ENCODE measurements around a stretch of chr9.

GRCh38 chr9:129138544-129138997 is 27.4 kb downstream of the PTPA start:
- RRBS = 40% methylated on average over 1 of the region's 17 CpGs

- RRBS = no CpG with 5 or more reads among the region's 17 CpGs
These were observed 32.0 kb downstream of the PTPA start for GRCh38 chr9:129142878-129143983.

- RRBS = no CpG with 5 or more reads among the region's 10 CpGs
These were observed 32.2 kb downstream of the IER5L start for GRCh38 chr9:129145703-129146326.

DNA sequence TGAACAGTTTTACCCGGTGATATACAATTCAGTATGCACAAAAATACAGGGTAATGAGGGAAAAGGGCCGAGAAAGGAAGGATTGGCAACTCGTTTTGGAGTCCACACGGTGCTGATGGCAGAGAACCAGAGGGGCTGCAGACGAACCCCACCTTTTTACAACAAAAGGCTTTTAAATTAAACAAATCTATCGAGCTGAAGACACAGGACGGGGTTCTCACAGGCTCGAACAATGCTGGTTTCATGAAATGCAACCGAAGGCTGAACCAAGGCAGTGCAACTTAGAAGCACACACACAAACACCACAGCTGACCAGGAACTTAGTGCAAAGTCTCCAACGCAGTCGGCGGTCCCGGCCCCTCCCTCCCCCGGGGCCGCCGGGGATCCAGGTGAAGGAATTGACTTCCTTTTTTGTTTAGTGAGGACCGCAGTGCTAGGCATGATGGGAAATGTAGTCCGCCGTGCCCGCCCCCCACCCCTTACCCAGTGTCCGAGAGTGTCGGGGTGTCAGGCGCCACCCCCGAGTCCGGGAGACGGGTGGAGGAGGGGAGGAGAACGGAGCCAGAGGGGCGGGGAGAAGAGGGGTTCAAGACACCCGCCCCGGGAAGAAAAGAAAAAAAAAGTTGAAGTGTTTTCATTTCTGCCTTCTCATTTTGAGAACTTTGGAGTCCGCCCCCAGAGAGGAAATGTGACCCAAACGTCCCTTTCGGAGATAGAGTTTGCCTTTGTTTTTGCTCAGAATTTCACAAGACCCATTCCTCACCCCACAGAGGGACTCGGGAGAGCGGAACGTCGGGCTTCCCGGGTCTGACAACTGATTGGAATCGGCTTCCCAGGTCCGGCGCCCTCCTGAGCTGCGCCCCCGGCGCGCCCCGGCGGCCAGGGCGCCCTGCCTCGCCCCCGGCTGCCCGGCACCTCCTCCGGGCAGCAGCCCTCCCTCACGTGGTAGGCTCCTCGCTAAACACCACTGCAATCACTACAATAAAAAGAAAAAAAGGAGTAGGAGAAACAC is 2.2 kb downstream of the IER5L start:
- RRBS = 5% methylated on average over 8 of the region's 54 CpGs

GRCh38 chr9:129178868-129179507 is 927 bp upstream of the IER5L start:
- RRBS = no CpG with 5 or more reads among the region's 19 CpGs

DNA sequence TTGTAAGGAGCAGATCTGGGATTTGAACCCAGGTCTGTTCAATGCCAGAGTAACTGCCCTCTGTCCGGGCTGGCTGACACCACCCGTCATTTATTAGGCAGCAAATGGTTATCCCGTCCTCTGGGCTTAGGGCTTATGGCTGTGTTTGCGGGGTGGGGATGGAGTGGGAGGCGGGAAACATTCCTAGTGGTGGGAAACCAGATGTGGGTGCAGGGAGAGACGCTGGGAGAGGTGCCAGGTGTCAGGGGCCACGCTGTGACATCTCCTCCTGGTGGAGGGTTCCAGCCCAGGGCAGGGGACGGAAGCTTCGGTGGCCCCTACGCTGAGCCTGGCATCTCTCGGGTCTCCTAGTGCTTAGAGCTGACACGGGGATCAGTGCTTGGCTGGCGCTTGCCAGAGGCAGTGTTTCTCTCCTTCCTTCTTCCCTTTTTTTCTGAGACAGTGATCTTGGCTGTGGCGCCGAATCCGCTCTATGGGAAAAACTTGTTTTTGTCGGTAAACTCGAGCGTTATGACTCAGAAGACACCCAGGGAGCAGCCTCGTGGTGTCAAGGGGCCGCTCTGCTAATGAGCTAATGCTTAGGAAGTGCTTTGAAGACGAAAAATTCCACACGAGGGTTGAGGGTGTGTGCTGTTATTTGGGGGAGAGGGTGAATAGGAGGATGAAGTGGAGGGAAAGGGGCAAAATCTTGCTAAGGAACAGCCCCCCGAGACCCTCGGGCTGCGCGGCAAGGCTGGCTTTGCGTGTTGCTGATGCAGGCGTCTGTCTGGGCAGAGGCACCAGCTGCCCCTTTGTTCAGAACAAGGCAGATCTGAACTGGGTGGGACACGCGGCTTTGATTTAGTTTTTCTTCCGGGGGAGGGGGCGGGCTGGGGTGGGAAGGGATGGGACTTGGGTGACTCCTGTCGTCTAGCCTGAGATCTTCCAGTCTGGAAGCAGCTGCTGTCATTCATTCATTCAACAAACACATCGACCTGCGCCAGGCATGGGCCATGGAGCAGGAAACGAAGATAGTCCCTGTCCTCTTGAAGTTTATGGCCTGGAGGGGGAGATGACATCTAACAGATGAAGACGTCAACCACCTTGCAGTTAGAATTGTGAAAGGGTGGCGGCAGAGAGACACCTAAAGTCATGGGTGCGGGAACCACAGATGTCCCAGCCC is 20.5 kb upstream of the IER5L start:
- RRBS = no CpG with 5 or more reads among the region's 40 CpGs

- RRBS = 3% methylated on average over 24 of the region's 36 CpGs
These were observed 24.6 kb upstream of the IER5L start for GRCh38 chr9:129202634-129203110.

DNA sequence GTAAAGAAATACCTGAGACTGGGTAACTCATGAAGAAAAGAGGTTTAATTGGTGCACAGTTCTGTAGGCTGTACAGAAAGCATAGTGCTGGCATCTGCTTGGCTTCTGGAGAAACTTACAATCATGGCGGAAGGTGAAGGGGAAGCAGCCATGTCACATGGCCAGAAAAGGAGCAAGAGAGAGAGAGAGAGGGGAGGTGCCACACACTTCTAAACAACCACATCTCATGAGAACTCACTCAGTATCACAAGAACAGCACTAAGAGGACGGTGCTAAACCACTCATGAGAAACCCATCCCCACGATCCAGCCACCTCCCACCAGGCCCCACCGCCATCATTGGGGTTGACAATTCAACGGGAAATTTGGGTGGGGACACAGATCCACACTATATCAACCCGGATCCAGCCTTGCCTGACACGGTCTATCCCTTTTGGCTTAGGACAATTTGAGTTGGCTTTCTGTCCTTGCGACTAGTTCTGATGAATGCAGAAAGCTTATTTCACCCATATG is 28.9 kb upstream of the IER5L start:
- RRBS = no CpG with 5 or more reads among the region's 8 CpGs

GRCh38 chr9:129315207-129315669 is 137.2 kb upstream of the IER5L start:
- RRBS = 70% methylated on average over 2 of the region's 13 CpGs

DNA sequence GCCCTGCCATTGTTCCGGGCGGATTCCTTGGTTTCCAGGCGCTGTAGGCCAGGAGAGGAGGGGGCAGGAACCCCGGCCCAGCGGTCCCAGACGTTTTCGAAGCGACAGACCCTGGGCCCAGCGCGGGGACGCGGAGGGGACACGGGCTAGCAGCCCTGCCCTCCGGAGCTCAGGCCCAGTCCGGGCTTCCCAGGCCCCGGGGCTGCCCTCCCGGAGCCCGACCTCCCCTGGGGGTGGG is 206.9 kb downstream of the C9orf50 start:
- RRBS = 7% methylated on average over 13 of the region's 18 CpGs

DNA sequence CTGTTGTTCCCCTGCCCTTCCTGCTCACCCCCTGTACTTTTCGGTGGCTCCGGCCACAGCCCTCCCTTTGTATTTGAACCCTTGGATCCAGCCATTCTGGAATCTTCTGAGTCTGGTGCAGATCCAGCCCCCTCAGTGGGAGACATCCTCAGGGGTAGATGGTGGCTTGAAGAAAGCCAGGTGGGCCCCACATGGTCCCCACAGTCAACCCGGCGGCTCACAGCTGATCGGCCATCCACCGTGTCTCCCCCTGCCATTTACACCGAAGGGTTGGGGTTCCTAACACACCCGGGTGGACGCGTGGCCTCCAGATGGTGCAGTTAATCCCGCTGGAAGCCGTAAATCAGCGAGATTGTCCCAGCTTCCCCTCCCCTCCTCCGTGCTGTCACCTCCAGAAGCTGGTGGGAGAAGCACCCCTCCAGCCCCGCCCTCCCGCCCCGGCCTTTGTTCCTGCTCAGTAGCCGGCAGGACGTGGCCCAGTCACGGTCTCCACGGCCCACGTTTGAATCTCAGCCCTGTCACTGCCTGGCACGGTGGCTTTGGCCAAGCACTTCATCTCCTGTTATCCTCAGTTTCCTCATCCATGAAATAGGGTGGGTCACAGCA is 204.7 kb downstream of the C9orf50 start:
- RRBS = 70% methylated on average over 6 of the region's 23 CpGs

GRCh38 chr9:129487301-129487648 is 133.6 kb downstream of the C9orf50 start:
- RRBS = no CpG with 5 or more reads among the region's 3 CpGs

GRCh38 chr9:129500585-129501699 is 120.0 kb downstream of the C9orf50 start:
- RRBS = no CpG with 5 or more reads among the region's 17 CpGs

DNA sequence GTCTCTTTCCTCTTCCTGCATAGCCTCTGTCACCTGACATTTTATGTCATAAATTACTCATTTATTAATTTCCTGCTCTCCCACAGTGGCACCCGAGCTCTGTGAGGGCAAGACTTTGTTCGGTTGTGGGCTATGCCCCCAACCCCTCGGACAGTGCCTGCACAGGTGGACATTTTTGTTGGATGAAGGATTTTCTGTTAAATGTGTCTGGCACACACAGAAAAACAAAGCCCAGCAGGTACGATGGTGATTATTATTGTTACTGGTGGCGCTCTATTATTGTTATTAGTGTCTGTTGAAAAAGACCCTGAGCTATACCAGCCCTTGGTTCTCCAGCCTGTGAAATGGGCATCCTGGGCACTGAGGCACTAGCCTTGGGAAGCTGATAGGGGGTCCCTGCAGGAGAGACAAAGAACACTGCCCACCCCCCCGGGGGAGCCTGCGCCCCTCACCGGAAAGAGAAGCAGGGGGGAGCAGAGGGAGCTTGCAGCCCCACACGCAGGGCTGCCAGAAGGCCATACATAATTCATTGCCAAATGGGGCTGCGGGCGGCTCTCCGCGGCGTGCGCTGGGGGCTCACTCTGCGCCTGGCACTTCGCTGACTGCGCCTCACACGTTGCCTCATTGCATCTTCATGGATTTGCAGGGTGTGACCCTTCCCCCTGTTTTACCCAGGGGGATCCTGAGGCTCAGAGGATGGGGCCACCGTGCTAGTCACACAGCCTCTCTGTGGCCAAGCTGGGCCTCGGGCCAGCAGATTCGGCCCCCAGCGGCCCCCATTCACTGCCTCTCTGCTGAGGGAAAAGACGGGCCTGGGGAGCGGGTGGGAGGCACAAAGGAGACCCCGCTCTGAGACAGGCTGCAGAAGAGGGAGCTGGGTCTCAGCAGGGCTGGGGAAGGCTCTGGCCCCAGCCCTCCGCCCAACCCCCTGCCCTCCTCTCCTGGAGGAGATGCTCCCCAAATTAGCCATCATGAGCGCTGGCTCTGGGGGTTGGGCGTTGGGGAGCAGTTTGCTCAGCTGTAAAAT is 115.8 kb downstream of the C9orf50 start:
- RRBS = no CpG with 5 or more reads among the region's 29 CpGs

DNA sequence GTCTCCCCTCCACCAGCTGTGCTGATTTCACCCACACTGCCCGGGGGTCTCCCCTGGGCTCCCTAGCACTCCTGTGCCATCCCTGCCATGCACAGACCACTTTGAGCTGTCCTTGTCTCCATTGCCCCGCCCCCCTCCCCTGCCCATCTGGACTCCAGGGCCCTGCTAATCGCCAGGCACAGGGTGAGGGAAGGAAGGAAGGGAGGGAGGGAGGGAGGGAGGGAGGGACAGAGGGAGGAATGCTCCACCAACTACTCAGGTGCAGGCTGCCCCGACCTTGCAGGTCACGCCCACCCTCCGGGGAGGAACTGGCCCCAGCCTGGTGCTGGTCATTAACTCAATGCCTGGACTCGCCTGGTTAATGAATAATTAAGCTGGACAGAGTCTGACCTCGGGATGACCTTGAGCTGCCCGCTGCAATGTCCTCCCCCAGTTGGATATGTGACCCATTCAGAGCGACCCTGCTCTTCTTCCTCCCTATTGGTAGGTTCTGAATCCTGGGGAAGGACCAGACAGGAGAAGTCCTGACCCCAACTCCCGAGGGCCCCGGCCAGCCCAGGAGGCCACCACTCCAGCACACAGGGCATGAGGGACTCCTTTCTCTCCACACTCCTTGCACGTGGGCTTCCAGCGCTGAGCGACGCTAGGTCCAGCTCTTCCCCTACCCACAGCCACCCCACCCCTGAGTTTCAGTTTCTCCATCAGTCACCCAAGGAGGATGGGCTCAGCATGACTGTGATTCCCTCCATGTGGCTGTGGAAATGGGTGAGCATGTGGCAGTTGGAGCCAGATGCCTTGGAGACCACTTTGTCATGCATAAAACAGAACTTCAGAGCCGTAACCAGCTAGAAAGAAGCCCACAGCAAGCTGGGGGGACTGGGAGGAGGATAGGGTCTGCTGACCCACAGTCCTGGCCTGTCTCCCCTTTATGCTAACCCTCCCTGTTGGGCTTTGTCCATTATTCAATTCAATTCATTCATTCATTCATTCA is 62.0 kb downstream of the C9orf50 start:
- RRBS = no CpG with 5 or more reads among the region's 17 CpGs

GRCh38 chr9:129603741-129604469 is 17.0 kb downstream of the C9orf50 start:
- RRBS = no CpG with 5 or more reads among the region's 12 CpGs

DNA sequence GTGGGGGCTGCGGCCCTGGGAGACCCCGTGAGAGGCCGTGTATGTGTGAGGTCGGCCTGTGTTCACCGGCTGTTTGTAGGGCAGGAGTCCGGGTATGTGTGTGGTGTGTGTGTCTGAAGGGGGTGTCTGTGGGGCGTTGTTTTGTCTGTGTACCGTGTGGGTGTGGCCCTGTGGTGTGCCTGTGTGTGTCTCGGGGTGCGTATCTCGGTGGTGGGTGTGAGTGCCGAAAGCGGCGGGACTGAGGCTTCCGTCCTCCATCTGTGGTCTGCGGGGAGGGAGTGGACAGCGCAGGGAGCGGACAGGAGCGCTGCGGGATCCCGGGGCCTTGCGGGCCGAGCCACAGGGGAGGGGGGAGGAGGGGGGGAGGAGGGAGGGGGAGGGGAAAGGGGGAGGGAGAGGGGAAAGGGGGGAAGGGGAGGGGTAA is 11.0 kb downstream of the C9orf50 start:
- RRBS = no CpG with 5 or more reads among the region's 23 CpGs

DNA sequence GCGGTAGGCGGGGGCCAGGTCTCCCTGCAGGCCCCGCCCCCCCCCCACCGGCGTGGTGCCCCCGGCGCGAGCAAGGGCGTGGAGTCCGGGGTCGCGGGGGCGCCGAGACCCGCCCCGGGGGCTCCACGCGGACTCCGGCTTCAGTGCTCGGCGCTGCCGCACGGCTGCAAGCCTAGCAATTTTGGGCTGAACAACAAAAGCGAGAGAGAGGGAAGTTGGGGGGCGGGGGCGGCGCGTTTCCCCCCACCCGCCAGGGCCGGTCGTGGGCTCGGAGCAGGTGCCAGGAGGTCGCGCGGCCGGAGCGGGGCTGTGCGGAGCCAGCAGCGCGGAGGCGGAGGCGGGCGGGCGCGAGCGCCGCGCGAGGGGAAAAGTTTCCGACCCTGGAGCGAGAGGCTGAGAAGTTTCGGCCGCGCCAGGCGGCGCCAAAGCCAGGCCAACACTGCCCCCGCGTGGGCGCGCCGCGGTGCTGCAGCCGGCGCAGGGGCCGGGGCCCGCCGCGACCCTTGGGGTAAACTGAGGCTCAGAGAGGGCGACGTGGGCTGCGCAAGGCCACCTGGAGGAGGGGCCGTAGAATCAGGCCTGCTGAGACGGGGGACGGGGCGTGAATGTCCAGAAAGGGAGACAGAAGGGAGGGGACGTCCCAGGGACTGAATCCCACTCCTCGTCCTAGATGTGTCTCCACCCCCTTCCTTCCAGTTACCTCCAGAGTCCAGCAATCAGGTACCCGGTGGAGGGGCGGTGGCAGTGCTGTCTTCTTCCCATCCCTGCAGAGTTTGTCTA is 10.4 kb downstream of the C9orf50 start:
- RRBS = 5% methylated on average over 7 of the region's 79 CpGs

DNA sequence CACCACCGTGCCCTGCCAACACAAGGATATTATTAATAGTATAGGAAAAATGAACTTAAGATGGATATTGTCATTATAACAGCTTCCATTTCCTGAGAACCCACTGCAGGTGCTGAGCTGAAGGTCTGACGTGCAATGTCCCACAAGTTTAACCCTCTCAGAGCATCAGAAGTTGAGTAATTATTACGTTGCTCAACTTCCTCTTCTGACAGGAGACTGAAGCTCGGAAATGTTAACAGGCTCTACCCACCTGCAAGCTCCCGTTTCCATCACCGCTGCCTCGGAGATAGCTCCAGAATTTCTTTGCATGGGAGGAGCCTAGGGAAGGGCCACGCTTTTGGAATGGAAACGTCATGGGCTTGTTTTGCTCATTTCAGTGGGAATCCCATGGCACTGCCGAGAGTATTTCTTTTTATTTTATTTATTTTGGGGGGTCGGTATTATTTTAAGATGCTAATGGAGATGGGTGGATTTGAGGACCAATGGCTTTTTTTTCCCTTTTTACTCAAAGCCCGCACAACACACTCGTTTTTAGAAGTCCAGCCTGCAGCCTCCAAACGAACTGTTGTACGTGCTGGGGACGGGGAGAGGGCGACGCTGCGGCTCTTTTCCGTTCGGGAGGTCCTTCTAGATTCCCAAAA is 932 bp upstream of the NTMT1 start:
- RRBS = no CpG with 5 or more reads among the region's 21 CpGs

DNA sequence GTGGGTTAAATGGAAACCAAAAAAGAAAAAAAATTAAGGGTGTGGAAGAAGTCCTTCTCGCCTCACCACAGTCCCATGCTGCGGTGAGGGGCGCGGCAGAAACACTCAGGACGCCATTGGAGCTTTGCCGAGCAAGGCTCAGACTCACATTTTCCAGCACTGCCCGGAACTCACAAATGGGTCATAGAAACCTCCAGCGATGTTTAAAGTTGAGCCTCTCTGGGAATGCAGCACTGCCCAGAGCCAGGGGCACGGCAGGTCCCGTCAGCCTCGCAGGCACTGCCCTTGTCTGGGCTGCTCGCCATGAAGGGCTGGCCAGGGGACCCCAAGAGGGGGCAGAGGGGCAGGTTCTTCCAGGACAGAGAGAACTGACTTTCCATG is 38.2 kb downstream of the PRRX2 start:
- RRBS = no CpG with 5 or more reads among the region's 12 CpGs

All from islet of Langerhans (tissue), 1 donor.